Stomach (tissue), 7 donors: ENCODE measurements around a stretch of chr14.

- PRO-cap = bidirectional peak, plus-strand start at chr14:50045231, minus-strand start at chr14:50045135
- RAMPAGE, long total RNA, 5 experiments = no peak in any of the 5 experiments
- RRBS = no CpG with 5 or more reads among the region's 9 CpGs
These were observed 71.3 kb downstream of the VCPKMT start for GRCh38 chr14:50044883-50045586.

- PRO-cap = no peak
- RAMPAGE, long total RNA, 5 experiments = no peak in any of the 5 experiments
- RRBS = no CpG with 5 or more reads among the region's 12 CpGs
These were observed 861 bp downstream of the VCPKMT start for GRCh38 chr14:50115436-50115986.

- PRO-cap = no peak
- RAMPAGE, long total RNA, 5 experiments = no peak in any of the 5 experiments
- RRBS = no CpG with 5 or more reads among the region's 7 CpGs
These were observed 43.2 kb upstream of the VCPKMT start for GRCh38 chr14:50159469-50160138.

DNA sequence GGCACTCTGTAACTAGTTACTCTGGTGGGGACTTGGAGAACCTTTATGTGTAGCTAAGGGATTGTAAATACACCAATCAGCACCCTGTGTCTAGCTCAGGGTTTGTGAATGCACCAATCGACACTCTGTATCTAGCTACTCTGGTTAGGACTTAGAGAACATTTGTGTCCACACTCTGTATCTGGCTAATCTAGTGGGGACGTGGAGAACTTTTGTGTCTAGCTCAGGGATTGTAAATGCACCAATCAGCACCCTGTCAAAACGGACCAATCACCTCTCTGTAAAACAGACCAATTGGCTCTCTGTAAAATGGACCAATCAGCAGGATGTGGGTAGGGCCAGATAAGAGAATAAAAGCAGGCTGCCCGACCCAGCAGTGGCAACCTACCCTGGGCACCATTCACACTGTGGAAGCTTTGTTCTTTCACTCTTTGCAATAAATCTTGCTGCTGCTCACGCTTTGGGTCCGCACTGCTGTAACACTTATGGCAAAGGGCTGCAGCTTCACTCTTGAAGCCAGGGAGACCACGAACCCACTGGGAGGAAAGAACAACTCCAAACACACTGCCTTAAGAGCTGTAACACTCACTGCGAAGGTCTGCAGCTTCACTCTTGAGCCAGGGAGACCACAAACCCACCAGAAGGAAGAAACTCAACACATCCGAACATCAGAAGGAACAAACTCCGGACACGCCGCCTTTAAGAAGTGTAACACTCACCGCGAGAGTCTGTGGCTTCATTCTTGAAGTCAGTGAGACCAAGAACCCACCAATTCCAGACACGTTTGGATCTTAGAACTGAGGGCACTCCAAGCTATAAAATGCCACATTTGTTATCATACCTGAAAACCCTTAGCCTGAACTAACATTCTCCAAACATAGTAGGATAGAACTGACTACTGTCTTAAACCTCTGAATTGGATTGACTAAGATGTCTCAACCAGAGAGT, 33.9 kb downstream of the CDKL1 start:
- PRO-cap = no peak
- RAMPAGE, long total RNA, 5 experiments = no peak in any of the 5 experiments
- RRBS = no CpG with 5 or more reads among the region's 15 CpGs

- PRO-cap = no peak
- RAMPAGE, long total RNA, 5 experiments = start-site peak on the minus strand in 1 of 5 experiments, at chr14:50363875-50363954 at its widest, 7 reads per replicate
- RRBS = no CpG with 5 or more reads among the region's 9 CpGs
These were observed 32.8 kb downstream of the CDKL1 start for GRCh38 chr14:50363746-50364351.

GRCh38 chr14:50399688-50400103, 3.0 kb upstream of the CDKL1 start:
- PRO-cap = no peak
- RAMPAGE, long total RNA, 5 experiments = no peak in any of the 5 experiments
- RRBS = no CpG with 5 or more reads among the region's 5 CpGs

- PRO-cap = no peak
- RAMPAGE, long total RNA, 5 experiments = start-site peak on the minus strand in 1 of 5 experiments, at chr14:50445041-50445278 at its widest, 7 to 10 reads per replicate
- RRBS = no CpG with 5 or more reads among the region's 1 CpG
These were observed 48.3 kb upstream of the CDKL1 start for GRCh38 chr14:50444959-50445500.

- PRO-cap = no peak
- RAMPAGE, long total RNA, 5 experiments = no peak in any of the 5 experiments
- RRBS = no CpG with 5 or more reads among the region's 2 CpGs
These were observed 42.5 kb downstream of the MAP4K5 start for GRCh38 chr14:50489955-50490260.

DNA sequence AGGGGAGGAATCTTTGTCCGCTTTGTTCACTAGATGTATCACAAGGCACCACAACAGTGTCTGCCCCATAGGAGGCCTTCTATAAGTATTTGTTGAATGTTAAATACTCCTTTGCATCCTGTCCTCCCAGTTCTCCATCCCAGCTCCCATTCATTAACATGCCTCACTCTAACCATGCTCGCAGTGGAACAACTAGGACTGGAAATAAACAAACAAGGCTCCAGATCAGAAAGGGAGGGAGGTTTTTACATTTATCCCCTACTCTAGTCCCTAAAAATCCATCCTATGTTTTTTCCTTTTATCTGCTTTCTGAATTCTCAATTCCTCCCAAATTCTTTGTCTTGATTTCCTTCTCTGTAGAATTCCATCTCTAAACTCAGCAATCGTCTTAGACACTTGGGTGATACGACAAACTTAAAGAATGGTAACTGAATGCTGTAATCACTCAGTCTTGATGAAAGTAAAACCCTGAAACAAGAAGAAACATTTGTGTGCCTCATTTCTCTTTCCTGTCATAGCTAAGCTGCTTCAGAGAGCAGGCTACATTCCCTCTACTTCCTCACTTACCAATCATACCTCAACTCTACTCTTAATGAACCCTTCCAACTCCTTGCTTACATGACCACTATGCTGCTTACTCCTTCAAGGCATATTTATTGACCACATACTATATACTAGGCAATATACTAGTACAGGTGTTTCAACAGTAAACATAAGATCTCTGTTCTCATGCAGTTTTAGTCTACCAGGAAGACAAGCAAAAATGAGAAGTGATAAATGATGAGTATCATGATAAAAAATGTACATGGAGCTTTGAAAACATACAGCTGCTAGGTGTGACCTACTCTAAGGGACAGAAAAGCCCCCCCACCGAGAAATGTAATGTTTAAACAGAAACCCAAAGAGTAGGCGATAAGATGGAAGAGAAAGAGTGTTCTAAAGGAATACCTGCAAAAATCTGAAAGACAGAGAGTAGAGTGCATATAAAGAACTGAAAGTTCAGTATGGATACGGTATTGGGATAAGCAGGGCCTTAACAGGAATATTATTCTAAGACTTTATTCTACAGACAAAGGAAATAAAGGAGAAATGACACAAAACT, 8.3 kb downstream of the MAP4K5 start:
- PRO-cap = no peak
- RAMPAGE, long total RNA, 5 experiments = start-site peak on the minus strand in 1 of 5 experiments, centred at position 579 of the sequence, 15 reads per replicate
- RRBS = no CpG with 5 or more reads among the region's 7 CpGs

GRCh38 chr14:50666783-50667114, 1.4 kb downstream of the SAV1 start:
- PRO-cap = bidirectional peak, plus-strand start at chr14:50667033, minus-strand start at chr14:50666935
- RAMPAGE, long total RNA, 5 experiments = no peak in any of the 5 experiments
- RRBS = no CpG with 5 or more reads among the region's 2 CpGs

- PRO-cap = bidirectional peak, plus-strand start at chr14:50830787, minus-strand start at chr14:50830519
- RAMPAGE, long total RNA, 5 experiments = start-site peak on the minus strand in 1 of 5 experiments, at chr14:50830279-50831065 at its widest, 9 reads per replicate
- RRBS = 3% methylated on average over 30 of the region's 105 CpGs
These were observed 722 bp downstream of the NIN start for GRCh38 chr14:50829904-50830975.

- PRO-cap = no peak
- RAMPAGE, long total RNA, 5 experiments = no peak in any of the 5 experiments
- RRBS = no CpG with 5 or more reads among the region's 2 CpGs
These were observed 23.4 kb upstream of the PYGL start for GRCh38 chr14:50967717-50968030.

- PRO-cap = bidirectional peak, plus-strand start at chr14:51653481, minus-strand start at chr14:51653170
- RAMPAGE, long total RNA, 5 experiments = no peak in any of the 5 experiments
- RRBS = no CpG with 5 or more reads among the region's 8 CpGs
These were observed 1.4 kb downstream of the FRMD6 start for GRCh38 chr14:51652968-51653750.

DNA sequence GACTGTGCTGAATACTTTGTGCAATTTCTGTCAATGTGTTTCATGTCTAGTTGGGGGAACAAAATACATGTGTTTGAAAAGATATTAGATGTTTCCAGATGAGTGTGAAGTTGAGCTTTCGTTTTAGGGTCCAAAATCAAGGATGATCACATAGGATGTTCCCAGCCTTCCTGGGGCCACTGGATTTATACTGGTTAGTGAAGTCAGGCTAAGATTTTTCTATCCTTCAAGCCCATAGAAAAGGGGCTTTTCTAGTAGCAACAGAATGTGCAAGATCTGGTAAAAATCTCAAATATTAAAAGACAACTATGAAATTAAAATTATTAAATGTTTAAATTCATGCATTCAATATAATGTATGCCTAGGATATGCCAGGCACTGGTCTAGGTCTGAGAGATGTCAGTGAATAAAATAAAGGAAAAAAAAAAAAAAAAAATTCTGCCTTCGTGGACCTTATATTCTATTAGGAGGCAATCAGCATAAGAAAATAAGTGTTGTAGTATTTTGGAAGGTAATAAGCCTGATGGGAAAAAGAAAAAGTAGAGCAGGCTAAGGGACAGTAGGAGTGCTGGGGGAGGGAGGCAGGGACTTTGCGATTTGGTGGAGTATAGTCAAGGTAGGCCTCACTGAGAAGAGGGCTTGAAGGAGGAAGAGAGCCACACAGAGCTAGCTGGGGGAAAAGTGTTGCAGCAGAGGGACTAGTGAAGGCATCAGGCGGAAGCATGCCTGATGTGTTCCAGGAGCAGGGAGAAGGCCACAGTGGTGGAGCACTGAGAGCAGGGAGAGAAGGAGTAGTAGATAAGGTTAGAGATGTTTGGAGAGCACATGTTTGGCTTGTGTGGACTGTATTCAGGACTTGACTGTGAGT, 8.7 kb downstream of the FRMD6 start:
- PRO-cap = no peak
- RAMPAGE, long total RNA, 5 experiments = no peak in any of the 5 experiments
- RRBS = no CpG with 5 or more reads among the region's 4 CpGs

DNA sequence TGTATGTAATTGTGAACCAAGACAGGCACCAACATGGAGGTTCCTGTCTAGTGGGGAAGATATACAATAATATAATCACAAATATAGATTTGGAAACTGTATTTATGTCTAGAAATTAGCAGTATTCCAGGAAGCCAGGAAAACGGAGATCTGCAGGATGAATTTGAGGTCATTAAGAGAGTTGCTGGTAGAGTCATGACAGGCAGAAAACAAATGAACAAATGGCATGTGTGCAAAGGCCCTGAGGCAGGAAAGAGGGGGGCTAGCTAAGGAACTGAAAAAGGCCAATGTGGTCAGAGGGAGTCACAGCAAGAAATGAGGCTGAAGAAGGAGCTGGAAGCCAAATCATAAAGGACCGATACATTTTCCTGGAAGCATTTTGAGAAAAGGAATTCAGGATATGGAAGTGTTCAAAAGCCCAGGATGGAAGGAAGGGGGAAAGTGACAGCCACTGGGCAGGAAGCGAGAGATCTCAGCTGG, 49.7 kb downstream of the GNG2 start:
- PRO-cap = no peak
- RAMPAGE, long total RNA, 5 experiments = no peak in any of the 5 experiments
- RRBS = no CpG with 5 or more reads among the region's 3 CpGs

GRCh38 chr14:52010231-52010666, 20.9 kb downstream of the RTRAF start:
- PRO-cap = no peak
- RAMPAGE, long total RNA, 5 experiments = no peak in any of the 5 experiments
- RRBS = no CpG with 5 or more reads among the region's 3 CpGs

DNA sequence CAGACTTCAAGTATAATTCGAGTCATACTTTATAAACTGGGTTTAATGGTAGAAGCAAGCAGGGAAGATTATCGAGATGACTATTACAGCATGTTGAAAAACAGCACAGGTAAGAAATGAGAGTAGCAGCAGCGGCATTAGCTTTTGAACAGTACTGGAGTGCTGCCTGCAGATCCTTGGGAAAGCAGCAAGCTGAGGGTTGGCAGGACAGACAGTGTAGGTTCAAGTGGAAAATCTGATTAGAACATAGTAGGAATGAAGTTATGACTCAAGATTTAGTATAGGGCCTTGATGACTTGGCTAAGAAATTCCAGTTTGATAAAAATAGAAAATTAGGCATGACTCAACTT, 23.7 kb downstream of the NID2 start:
- PRO-cap = unidirectional peak, minus-strand start at position 216 of the sequence
- RAMPAGE, long total RNA, 5 experiments = no peak in any of the 5 experiments
- RRBS = no CpG with 5 or more reads among the region's 3 CpGs

DNA sequence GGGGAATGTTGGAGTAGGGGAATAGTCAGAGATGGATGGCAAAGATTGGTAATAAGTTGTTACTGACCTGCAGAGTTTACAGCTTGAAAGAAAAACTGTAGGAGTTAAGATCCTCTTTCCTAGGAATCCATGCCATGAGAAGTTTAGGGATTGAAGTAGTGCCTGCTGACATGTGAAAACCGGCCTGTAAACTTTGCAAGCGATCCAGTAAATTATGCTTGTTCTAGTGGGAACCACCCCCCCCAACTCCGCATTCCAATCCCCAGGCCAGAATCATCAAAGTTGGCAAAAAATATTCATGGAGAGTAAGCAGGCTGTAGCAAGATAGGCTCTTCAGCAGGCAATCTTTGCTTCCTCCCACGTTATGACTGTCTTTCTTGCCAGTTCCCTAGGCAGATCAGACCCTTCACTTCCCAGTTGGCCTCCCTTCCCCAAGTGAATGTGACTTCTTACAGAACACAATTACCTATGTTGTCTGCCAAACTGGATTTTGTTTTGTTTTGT, 1.3 kb upstream of the PTGER2 start:
- PRO-cap = unidirectional peak, plus-strand start at position 383 of the sequence
- RAMPAGE, long total RNA, 5 experiments = no peak in any of the 5 experiments
- RRBS = no CpG with 5 or more reads among the region's 4 CpGs

- PRO-cap = no peak
- RAMPAGE, long total RNA, 5 experiments = no peak in any of the 5 experiments
- RRBS = no CpG with 5 or more reads among the region's 3 CpGs
These were observed 94.4 kb downstream of the TXNDC16 start for GRCh38 chr14:52457809-52458422.

DNA sequence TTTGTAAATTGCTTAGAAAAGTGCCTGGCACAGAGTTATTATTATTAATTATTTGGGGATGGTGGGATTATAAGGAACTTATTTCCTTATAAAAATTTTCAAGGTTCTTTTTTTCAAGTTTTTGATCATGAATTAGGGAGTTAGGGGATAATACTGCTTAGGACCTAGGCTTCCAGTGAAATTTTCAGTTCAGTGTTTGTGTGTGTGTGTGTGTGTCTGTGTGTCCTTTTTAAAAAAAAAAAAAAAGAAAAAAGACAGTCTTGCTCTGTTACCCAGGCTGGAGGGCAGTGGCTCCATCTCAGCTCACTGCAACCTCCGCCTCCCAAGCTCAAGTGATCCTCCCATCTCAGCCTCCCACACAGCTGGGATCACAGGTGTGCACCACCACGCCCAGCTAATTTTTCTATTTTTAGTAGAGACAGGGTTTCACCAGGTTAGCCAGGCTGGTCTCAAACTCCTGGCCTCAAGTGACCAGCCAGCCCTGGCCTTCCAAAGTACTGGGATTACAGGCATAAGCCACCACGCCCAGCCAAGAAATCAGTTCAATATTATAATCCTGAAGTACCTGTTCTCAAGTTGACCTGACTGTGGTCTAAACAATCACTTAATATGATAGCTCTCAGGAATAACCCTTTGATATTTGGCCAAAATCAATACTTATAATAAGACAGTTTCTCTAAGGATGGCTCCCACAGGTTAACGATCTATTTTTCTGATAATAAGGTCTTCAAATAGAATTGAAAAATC, 35.6 kb downstream of the ERO1A start:
- PRO-cap = no peak
- RAMPAGE, long total RNA, 5 experiments = start-site peak on the minus strand in 1 of 5 experiments, centred at positions 334 to 493 of the sequence, 9 to 14 reads per replicate
- RRBS = no CpG with 5 or more reads among the region's 4 CpGs